ENCODE measurements around a stretch of chr20.

GRCh38 chr20:59149498-59150619, 13.8 kb upstream of the ZNF831 start:
- PRO-cap, 7 experiments = peak in 7 of 7 experiments; most common plus-strand start chr20:59150135 (in 4); most common minus-strand start chr20:59149962 (in 5)

GRCh38 chr20:59159272-59160103, 4.1 kb upstream of the ZNF831 start:
- PRO-cap, 7 experiments = peak in 7 of 7 experiments; most common plus-strand start chr20:59159648 (in 5); most common minus-strand start chr20:59159421 (in 7)

GRCh38 chr20:59289920-59290497, 10.4 kb upstream of the EDN3 start:
- PRO-cap, 7 experiments = no peak in any of the 7 experiments

- PRO-cap, 7 experiments = no peak in any of the 7 experiments
Observed at GRCh38 chr20:59293075-59293791, 7.2 kb upstream of the EDN3 start.

GRCh38 chr20:59604632-59605143, 348 bp downstream of the PHACTR3 start:
- PRO-cap, 7 experiments = no peak in any of the 7 experiments

DNA sequence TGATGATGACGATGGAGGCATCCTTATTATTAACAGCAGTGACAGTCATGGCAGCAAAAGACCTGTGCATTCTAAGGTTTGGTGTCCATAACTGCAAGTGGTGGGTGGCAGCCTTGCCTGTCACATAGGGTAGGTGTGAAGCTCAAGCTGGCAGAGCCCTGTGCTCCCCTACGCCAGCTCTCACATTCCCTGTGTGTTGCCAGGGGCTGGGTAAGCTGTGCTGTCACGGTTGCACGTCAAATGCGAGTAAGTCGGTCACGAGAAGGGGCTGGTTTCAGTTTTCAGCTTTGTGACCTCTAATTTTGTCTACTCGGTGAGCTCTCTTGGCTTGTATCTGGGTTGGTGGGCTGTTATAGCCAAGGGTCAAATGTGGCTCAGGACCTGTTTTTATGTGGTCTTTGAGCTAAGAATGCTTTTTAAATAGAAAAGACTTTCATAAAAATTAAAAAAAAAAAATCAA, 148.4 kb downstream of the PHACTR3 start:
- PRO-cap, 7 experiments = no peak in any of the 7 experiments

DNA sequence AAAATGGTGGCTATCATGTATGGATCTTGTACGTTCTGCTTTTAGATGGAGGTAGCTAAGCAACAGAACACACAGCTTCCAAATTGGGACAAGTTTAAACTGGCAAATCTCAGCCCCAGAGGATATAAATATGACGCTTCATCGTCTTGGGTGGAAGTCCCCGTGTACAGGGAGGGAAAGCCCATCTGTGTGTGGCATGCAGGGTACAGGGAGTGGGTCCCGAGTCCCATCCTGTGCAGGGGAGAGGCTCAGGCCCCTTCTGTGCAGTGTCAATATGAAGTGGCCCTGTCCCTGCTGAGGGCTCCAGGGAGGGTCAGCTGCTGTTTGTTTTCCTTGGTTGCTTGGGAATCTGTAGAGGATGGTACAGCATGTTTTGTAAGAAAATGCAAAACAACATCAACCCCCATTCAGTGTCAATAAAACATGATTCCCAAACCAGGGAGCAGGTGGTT, 113.0 kb downstream of the SYCP2 start:
- PRO-cap, 7 experiments = no peak in any of the 7 experiments

GRCh38 chr20:60062380-60062966, 104.2 kb downstream of the CDH26 start:
- PRO-cap, 7 experiments = peak in 2 of 7 experiments; most common plus-strand start chr20:60062570 (in 1)

DNA sequence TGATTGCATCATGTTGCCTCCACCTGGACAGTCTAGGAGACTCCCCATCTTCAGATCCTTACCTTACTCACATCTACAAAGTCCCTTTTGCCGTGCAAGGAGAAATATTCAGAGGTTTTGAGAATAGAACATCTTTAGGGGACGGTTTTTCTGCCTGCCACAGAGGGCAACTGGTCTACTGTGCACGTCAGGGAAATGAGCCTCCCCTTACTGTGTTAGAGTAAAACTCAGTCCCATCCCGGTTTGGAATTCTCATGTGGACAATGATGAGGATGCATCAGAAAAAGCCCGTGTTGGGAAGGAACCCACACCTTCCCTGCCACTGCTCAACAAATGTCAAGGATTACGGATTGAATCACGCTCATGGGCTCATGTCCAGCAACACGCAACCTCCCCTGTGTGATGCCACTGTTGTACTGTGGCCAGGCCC, 459.7 kb upstream of the CDH4 start:
- PRO-cap, 7 experiments = no peak in any of the 7 experiments

GRCh38 chr20:62022540-62023054, 43.1 kb downstream of the TAF4 start:
- PRO-cap, 7 experiments = no peak in any of the 7 experiments

DNA sequence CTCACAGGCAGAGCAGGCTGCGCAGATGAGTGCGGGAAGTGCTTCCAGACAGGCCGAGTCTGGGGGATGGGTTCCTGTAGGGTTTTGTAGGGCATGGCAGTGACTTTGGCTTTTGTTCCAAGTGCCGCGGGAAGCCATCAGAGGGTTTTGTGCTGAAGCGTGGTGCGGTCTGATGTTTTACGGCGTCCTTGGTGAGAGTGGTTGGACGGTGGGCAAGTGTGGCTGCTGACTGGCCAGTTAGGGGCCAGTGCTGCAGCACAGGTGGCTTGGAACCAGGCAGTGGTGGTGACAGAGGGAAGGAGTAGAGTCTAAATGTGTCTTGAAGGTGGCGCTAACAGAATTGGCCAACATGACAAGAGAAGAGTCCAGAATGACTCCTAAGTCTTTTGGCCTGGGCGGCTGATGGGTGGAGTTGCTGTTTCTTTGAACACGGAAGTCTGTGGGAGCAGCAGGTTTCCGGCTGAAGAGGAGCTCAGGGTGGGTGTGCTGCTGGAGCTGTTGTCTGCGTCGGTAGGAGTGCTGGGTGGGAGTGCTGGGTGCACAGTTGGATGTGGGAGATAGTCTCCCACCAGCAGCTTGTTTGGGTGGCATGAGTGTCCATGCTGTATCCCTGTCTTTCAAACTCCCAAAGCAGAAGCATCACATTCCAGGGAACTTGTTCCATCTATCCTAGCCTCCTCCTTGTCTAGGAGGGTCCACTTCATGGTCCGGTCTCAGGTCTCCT, 10.1 kb downstream of the LSM14B start:
- PRO-cap, 7 experiments = no peak in any of the 7 experiments

DNA sequence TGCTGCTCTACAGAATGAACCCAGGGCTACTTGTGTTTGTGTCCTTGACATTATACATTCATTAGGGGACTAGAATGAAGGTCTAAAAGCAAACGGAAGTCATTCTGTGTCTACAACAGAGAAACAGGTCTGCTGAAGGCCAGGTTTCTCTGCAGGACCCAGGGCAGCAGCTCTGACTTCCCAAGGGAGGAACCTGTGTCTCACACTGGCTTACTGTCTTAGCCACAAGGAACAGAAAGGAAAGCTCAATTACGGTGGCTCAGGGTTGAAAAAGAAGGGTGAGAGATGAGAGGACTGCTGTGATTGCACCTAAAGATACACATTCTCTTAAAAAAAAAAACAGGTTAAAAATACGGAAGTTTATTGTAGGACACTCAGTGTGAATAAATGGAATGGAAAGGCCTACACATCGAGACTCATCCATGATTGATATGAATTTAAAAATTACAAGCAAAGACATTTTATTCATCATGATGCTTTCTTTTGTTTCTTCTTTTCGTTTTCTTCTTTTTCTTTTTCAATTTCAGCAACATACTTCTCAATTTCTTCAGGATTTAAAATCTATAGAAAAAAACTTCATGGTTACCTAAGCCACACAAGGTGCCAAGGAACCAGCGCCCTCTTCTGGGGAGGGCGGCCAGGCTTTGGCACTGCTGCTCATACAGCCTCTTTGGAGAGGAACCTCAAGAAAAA, 6.7 kb downstream of the PSMA7 start:
- PRO-cap, 7 experiments = no peak in any of the 7 experiments

GRCh38 chr20:62178338-62179469, 4.1 kb upstream of the MTG2 start:
- PRO-cap, 7 experiments = no peak in any of the 7 experiments

DNA sequence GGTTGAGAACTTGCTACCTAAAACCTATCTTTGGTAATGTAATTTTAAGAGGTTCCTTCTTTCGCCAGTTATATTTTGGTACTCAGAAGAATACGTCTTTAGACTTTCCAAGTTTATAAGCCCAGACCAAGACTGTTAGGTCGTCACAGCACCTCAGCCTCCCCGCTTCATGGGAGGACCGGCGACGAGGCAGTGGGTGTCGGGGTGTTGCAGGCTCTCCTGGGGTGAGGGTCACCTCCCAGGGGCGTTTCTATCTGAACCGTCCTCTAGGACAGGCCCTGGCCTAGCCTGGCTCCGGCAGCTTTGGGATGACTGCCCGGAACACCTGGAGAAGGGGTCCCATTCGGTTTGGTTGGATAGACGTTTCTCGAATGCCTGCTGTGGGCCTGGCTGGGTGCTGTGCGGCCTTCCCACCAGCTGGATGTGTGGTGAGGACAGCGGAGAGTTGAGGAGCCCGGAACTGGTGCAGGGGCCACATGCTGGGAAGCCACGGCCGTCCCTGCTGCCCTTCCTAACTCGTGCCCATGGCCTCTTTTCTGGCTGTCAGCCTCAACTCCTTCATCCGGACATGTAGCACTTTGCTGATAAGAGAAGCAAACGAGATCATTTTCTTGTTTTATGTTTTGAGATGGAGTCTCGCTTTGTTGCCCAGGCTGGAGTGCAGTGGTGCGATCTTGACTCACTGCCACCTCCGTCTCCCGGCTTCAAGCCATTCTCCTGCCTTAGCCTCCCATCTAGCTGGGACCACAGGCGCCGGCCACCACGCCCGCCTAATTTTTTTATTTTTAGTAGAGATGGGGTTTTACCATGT, 1.1 kb downstream of the OSBPL2 start:
- PRO-cap, 7 experiments = peak in 1 of 7 experiments; most common plus-strand start position 363 of the sequence (in 1)

- PRO-cap, 7 experiments = no peak in any of the 7 experiments
Observed at GRCh38 chr20:62349582-62349950, 17.5 kb downstream of the LAMA5 start.

GRCh38 chr20:62352193-62352692, 14.9 kb downstream of the LAMA5 start:
- PRO-cap, 7 experiments = no peak in any of the 7 experiments

DNA sequence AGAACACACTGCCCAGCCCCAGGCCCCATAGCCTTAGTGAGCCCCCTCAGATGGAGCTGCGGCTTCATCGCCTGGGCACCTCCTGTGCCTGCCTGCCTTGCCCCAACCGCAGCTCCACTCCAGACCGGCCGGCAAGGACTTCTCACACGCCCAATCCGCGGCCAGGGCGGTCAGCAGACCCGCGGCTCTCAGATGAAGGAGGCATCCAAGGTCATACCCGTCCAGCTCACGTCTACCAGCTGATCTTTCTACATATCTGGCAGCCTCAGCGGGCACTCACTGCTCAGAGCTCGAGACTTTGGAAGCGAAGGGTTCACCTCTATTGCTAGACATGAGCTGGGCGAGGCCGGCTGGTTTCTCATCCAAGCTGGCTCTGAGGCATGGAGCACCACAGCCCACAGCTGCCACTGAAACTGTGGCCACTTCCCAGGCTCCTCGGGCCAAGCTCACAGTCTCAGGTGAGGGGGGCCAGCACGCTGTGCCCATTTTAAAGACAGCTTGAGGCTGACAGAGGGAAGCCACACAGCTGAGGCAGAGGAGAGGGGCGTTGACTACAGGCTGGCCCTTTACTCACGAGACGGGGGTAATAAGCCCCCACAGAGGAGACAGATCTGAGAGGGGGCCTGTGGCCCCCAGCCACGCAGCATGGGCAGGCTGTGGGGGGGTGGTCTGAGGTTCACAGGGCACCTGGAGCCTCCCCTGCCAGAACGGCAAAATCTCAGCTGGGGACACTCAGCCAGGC, 2.1 kb downstream of the LAMA5 start:
- PRO-cap, 7 experiments = no peak in any of the 7 experiments

- PRO-cap, 7 experiments = no peak in any of the 7 experiments
Observed at GRCh38 chr20:62405538-62406118, 1.5 kb downstream of the CABLES2 start.

DNA sequence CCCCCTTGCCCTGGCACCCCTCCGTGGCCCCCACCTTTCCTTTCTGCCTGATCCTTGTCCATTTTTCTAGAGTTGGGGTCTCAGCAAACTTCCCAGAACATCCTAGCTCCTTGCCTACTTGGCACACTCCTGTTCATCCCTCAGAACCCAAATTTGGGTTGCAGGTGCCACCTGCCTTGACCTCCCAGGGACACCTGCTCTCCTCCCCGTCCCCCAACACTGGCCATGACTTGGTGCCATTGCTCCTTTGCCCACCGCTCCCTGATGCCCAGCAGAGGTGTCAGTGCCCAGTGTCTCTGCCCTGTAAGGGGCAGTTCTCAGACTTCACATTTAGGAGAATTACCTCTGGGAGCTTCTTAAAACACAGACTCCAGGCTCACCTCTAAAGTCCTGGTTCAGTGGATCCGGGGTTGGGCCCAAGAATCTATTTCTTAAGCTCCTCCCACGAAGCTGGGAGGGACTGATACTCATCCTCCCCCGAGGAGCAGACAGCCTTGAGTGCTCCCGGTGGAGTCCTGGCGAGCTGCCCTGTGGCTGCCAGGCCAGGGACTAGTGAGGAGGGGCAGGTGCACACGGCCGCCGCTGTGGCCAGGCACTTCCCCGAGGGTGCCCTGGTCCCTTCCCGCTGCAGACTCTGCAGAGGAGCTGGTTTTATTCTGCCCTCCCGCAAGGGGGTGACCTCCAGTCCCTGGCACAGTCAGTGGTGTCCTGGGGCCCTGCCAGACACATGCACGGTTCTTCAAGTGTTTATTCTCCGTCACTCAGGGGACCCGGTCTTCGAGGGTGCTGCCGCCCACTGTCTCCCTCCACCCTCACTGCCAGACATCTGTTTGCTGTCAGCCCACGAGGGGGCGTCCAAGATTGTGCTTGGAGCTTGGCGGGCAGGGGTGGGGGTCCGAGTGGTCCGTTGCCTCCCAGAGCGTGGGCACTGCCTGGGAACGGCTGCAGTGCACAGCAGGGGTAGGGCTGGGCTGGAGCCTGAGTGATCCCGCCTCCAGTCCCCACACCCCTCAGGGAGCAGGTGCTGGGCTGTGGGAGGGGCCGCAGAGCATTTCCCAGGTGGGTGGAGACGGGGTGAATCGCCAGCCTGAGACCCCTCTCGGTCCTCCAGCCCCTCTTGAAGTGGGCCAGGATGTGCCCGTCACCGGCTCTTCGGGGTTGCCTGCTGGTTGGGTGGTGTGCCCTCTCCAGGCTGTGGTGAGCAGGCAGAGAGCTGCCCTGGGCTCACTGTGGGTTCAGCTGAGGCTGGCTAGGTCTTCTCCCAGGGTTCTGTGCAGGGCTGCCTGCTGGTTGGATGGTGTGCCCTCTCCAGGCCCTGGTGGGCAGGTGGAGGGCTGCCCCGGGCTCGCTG, 2.9 kb upstream of the CABLES2 start:
- PRO-cap, 7 experiments = no peak in any of the 7 experiments

- PRO-cap, 7 experiments = peak in 2 of 7 experiments; most common plus-strand start chr20:62513824 (in 2)
Observed at GRCh38 chr20:62513768-62513967, 37.9 kb upstream of the GATA5 start.

Measured in T-cell (primary cell).